Epithelial cell of esophagus (primary cell): Measurements from ENCODE around the gene SELENON.

DNA sequence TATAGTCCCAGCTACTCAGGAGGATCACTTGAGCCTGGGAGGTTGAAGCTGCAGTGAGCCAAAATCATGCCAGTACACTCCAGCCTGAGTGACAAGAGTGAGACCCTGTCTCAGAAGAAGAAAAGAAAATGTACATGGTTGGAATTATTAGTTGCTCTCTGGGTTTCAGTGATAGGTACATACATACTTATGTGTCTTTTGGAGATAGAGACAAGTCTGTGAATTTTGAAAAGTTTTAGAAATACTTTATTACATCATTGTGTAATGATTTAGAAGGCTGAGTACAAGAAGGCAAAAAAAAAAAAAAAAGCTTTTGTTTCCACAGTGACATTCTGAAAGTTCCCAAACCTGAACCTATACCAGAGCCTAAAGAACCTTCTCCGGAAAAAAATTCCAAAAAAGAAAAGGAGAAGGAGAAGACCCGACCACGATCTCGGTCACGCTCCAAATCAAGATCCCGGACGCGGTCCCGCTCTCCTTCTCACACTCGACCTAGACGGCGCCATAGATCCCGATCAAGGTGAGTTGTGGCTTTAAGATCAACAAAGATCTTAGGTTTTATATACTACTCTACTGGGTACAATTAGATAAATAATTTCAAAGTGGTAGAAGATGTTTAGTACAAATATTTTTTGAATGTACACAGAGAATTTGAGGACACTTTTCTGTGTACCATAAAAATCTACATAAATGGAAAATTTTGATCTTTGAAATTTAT is 9.2 kb downstream of the SRRM1 start:
- RRBS = 99% methylated on average over 4 of the region's 13 CpGs

DNA sequence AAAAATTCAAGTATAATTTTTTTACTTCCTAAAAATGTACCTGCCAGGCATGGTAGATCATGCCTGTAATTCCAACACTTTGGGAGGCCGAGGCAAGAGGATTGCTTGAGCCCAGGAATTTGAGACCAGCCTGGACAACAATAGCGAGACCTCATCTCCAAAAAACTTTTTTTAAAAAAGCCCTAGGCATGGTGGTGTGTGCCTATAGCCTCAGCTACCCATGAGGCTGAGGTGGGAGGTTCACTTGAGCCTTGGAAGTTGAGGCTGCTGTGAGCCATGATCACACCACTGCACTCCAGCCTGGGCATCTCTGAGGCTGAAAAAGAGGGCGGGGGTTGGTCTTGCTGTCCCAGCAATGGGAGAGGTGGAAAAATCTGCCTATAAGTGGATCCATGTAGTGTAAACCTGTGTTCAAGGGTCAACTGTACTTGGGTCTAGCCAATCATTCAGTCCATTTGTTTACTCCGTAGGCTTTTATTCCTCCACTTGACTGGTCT is 31.7 kb downstream of the SRRM1 start:
- RRBS = no CpG with 5 or more reads among the region's 4 CpGs

DNA sequence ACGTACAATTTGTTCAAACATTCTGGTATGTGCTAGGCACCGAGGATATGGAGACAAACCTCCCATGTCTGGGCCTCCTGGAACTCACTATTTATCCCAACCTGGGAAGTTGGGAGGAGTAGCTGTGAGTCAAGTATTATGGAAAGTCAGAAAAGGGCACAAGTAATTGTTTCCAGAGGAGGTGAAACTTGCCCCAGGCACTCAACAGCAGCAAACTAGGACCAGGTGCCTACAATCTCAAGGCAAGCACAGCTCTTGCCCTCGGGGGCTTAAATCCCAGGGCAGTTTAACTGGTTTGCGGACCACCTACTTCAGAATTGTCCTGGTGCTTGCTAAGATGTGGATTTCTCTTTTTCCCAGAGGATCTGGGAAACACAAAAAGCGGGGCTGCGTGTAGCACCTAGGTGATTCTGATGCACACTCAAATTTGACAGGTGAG is 1.4 kb upstream of the CLIC4 start:
- RRBS = no CpG with 5 or more reads among the region's 6 CpGs

- RRBS = no CpG with 5 or more reads among the region's 3 CpGs
These were observed 2.8 kb downstream of the CLIC4 start for GRCh38 chr1:24747961-24748522.

DNA sequence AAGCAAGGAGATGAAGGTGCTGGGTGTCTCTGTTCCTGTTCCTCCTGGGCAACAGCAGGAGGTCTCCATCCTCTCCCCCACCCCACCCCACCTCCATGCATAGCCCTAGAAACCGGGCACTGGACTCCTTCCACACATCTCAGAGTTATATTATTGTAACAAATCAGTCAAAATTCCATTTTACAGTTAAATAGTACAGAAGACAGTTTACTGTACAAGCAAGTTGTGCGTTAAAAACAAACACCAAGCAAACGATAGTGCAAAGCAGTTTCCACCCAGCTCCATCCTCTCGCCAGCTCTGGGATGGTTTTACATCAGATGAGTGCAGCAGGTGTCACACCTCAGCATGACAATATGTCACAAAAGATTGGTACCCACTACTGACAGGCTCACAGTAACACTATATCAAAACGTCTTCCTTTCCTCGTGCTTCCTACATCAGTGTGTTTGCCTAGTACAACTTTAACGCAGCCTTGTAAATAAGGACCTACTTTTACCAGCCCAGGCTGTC is 30.6 kb downstream of the RUNX3 start:
- RRBS = no CpG with 5 or more reads among the region's 7 CpGs

GRCh38 chr1:24899897-24901051 is 29.8 kb downstream of the RUNX3 start:
- RRBS = no CpG with 5 or more reads among the region's 22 CpGs

DNA sequence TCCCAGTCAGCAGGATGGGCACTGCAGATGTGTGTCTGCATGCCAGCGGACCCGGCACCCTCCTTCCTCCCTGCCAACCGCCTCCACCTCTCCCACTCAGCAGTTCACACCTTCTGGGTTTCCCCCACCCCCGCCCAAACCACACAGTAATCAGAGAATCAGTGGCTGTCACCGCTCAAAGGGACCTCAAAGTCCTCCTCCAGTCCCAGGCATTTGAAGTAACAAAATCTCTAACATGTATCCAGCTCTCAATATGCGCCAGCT is 5.0 kb downstream of the RUNX3 start:
- RRBS = no CpG with 5 or more reads among the region's 6 CpGs

- RRBS = no CpG with 5 or more reads among the region's 6 CpGs
These were observed 4.6 kb downstream of the RUNX3 start for GRCh38 chr1:24925457-24925941.

DNA sequence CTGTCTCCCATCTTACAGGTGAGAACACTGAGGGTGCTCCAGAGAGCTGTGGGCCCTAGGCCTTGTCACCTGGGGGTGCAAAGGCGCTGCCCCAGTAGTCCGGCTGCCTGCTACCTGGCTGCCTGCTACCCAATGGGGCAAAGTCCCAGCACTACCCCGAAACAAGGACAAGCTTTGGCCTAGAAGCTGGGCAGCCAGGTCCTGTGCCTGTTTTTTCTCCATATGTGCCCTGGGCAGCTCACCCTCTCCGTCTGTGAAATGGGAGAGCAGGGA is 17.0 kb upstream of the RUNX3 start:
- RRBS = no CpG with 5 or more reads among the region's 4 CpGs

GRCh38 chr1:24954695-24955729 is 24.9 kb upstream of the RUNX3 start:
- RRBS = no CpG with 5 or more reads among the region's 17 CpGs

DNA sequence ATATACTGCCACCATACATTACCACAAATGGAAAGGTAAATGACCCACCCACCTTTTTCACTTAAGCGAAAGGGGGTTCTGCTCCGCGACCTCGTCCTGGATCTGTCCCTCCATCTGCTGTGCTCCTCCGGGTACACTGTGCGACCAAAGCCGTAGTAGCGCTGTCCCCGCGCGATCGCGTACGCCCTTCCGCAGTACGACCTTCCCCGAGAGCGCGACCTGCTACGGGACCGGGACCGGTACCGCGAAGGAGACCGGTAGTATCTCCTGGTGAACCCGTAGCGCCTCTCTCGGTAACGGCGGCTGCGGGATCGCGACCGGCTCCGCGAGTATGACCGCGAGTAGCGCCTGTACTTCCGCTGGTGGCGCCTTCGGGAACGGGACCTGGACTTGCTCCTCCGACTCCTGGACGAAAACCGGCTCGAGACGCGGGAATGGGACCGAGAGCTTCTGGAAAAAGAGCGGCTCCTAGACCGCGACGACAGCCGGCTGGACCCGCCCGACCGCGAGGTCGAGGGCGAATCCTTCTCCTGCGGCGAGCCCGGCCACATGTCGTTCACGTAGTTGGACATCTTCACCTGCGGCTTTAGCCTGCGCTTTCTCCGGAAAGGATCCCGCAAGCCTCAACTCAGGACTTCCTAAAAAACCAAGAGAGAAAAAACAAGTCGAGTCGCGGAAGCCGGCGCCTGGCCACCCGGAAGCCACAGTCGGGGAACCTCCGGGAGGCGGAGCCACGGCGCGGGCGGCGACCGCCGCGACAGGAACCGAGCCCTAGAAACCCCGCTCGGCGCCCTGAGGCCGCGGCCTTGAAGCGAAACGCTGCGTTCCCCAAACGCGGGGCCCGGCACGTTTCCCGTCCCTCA is 631 bp downstream of the RSRP1 start:
- RRBS = 2% methylated on average over 46 of the region's 101 CpGs

- RRBS = no CpG with 5 or more reads among the region's 3 CpGs
These were observed 2.2 kb downstream of the TMEM50A start for GRCh38 chr1:25340329-25340740.

DNA sequence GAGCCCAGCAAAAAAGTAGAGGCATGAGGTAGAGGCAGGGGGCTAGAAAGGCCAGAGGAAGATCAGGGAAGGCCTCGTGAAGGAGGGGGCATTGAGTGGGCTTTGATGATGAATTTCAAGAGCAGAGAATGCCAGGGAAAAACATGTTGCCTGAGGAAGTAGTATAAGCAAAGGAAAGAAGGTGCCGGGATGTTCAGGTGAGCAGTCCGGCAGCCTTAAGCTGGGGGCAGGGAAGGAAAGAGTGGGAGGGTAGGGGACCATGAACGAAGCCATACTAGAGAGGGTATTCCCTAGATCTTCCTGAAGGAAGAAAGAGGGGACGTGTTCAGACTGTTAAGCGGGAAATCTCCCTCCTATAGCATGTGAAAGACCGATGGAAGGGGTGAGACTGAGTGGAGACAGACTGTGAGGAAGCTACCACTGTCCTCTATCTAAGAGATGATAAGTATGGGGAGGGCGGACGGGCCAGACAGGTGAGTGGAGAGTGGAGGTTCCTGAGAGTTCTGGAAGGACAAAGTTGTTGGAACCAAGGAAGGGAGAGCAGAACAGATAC is 49.1 kb upstream of the LDLRAP1 start:
- RRBS = no CpG with 5 or more reads among the region's 9 CpGs

GRCh38 chr1:25566315-25566765 is 22.9 kb downstream of the LDLRAP1 start:
- RRBS = 6% methylated on average over 3 of the region's 8 CpGs

DNA sequence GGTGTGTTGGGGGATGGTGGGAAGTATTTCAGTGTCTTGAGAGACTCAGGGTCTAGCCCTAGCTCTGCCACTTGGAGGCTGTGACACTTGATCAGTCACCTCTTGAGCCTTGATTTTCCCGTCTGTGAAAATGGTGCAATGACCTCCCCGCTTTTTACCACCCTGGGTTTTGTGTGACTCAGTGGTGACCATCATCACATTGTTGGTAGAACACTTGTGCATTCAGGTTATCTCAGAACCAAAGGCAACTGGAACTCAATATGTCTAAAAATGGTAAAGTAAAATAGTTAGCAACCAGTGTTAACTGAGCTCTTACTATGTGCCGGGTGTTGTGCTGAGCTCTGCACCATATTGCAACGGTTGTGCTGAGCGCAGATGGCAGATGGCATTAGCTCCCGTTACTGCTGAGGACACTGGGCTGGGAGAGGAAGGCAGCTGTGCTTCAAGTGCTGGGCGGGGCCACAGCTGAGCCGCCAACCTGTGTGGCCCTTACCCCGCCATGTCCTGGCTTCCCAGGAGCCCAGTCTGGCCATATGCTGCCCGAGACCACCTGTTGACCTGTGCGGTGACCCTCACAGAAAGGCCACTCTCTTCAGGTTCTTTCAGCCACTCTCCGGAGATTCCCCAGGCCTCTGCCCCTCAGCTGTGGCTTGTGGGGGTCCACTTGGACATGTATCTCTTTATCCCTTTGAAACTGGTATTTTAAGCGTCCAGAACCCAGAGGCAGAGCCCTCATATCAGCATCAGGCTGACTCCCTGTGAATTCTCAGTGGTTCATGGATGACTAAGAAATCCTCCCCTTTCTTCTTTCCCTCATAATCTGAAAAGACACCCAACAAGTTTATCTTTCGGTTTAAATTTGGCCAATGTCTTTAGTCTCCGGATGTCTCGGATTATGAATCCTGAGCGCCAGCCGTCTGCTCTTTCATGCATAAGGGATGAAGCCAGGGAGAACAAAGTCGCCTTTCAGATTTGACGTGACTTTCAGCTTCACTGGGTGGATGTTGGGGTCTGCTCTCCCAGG is 26.3 kb downstream of the LDLRAP1 start:
- RRBS = no CpG with 5 or more reads among the region's 20 CpGs

GRCh38 chr1:25617737-25618543 is 1.3 kb downstream of the MAN1C1 start:
- RRBS = 12% methylated on average over 12 of the region's 58 CpGs

- RRBS = no CpG with 5 or more reads among the region's 15 CpGs
These were observed 45.2 kb upstream of the SELENON start for GRCh38 chr1:25754592-25755297.

- RRBS = 3% methylated on average over 16 of the region's 66 CpGs
These were observed at the start of gene SELENON for GRCh38 chr1:25799551-25800339. Gene SELENON (plus strand): TSS chr1:25800193.

DNA sequence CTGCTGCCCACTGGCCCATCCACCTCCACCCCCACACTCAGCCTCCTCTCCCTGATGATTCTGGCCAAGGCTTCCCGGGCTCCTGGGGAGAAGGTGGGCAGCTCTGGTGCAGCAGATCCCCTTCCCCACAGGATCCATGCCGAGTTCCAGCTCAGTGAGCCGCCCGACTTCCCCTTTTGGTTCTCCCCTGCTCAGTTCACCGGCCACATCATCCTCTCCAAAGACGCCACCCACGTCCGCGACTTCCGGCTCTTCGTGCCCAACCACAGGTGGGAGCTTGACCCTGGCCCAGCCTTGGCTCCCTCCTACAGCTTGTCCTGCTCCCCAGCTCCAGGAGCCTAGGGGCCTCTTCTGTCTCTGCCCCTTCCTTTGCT is 9.5 kb downstream of the SELENON start:
- RRBS = 91% methylated on average over 6 of the region's 11 CpGs

DNA sequence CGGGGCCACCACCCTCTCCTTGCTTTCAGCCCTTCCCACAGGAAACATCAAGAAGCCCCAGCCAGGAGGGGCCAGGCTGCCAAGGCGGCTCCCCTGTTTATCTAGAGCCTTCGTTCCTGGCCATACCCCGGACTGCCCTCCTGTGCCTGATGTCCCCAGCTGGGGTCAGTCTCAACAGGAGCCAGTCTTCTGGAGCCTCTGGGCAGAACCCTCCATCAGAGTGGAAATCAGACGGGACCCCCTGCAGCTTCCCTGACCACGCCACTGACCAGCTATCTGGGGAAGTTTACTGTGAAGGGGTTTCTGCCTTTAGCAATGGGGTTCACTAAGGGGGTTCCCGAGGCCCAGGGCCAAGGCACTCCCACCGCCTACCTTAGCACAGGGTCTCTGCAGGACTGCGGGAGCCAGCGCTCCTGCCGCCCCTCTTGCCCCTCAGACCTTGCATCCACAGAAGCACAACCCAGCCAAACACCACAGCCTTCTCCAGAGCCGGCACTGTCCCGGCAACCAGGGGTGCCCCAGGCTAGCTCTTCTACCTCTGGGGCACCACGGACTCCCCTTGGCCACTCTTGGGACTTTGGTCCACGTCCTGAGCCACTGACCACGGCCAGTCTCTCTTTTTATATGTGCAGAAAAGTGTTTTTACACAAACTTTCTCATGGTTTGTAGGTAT is 3.5 kb upstream of the MTFR1L start:
- RRBS = no CpG with 5 or more reads among the region's 16 CpGs